Monocyte (primary cell): ENCODE results near the genes RTL1 and PPP2R5C.

- PRO-cap, 2 experiments, result no peak in any of the 2 experiments
These were observed 71.5 kb downstream of the RTL1 start for GRCh38 chr14:100831692-100832730.

GRCh38 chr14:100842575-100843416 lies 60.7 kb downstream of the RTL1 start:
- PRO-cap, 2 experiments, result no peak in any of the 2 experiments

GRCh38 chr14:100847695-100848273 lies 55.7 kb downstream of the RTL1 start:
- PRO-cap, 2 experiments, result no peak in any of the 2 experiments

DNA sequence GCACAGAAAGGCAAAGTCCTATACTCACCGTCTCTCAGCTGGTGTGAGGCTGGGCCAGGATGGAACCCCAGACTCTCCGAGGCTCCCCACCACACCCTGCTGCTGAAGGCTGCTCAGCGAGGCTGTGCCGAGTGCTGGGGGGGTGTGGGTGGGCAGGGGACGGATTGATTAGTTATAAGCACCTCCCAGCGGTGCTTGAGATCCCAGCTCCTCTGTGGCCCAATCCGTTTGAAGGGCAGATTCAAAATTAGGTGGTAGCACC lies at the start of gene RTL1:
TSS of gene RTL1 (minus strand) at position 146 of the 262 bp plus-strand sequence.
- PRO-cap, 2 experiments, result no peak in any of the 2 experiments

- PRO-cap, 2 experiments, result no peak in any of the 2 experiments
These were observed 83.4 kb upstream of the RTL1 start for GRCh38 chr14:100986961-100987280.

- PRO-cap, 2 experiments, result no peak in any of the 2 experiments
These were observed 174.1 kb upstream of the RTL1 start for GRCh38 chr14:101077430-101078237.

GRCh38 chr14:101201794-101202120 lies 298.2 kb upstream of the RTL1 start:
- PRO-cap, 2 experiments, result no peak in any of the 2 experiments

GRCh38 chr14:101359263-101359960 lies 402.1 kb upstream of the PPP2R5C start:
- PRO-cap, 2 experiments, result no peak in any of the 2 experiments

DNA sequence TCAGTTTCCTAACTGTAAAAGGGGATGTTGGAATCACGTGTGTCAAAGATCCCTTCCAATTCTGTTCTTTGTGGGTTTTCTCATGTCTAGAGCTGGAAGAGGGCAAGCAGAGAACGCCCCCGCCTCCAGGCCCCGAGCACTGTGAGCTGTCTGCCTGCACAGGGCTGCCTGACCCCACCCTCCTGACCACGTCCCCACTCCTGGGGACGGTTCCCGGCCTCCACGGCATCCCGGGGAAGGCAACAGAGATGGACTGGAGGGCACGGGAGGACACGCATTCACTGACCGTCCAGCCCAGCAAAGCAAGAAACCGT lies 287.7 kb upstream of the PPP2R5C start:
- PRO-cap, 2 experiments, result no peak in any of the 2 experiments

- PRO-cap, 2 experiments, result no peak in any of the 2 experiments
These were observed 225.8 kb upstream of the PPP2R5C start for GRCh38 chr14:101535669-101536174.

DNA sequence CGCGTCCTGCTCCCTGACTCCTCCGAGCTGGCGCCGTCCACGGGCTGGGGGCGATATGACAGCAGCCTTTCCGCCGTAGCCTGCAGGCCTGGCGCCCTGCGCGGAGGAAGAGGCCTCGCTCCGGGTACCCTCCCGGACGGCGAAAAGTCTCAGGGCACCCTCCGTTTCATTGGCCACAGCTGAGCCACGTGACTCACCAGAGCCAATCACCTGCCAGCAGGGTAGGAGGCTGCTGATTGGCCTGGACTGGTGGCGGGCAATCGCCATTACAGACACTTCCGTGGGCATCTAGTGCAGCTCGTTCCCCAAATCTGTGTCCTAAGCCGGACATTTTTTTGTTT lies 177.0 kb upstream of the PPP2R5C start:
- PRO-cap, 2 experiments, result no peak in any of the 2 experiments

GRCh38 chr14:101761564-101762647 lies at the start of gene PPP2R5C:
PPP2R5C (plus strand) TSS chr14:101761709.
- PRO-cap, 2 experiments, result peak in 2 of 2 experiments; most common plus-strand start chr14:101761774 (in 2)

DNA sequence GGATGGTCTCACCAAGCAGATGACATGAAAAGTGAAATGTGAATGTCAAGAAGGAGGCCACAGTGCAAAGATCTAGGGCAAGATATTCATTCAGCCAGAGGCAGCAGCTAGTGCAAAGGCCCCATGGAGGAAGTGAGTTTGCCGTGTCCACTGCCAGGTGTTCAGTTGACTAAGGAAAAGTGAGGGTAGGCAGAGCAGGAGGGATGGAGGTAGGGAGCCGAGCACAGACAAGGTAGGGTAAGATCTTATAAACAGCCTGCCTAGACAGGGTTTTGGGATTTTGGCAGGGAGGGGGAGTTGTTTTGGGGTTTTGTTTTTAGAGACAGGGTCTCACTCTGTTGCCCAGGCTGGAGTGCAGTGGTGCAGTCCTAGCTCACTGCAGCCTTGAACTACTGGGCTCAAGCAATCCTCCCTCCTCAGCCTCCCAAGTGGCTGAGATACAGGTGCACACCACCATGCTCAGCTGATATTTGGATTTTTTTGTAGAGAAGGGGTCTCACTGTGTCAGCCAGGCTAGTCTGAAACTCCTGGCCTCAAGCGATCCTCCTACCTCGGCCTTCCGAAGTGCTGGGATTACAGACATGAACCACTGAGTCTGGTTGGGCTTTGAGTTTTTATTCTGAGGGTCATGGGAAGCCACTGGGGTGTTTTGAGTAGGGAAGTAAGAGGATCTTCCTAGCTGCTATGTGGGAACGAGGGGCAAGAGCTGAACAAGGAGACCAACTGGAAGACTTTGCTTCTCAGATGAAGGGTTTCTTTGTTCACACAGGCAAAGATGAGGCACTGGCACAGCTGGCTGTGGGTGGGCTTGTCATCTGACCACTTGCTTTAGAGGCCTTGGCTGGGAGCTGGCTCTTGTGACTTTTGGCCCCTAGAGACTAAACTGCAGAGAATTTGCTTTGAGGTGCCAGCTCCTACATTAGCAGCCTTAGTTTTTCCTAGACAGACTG lies 12.2 kb downstream of the PPP2R5C start:
- PRO-cap, 2 experiments, result no peak in any of the 2 experiments

DNA sequence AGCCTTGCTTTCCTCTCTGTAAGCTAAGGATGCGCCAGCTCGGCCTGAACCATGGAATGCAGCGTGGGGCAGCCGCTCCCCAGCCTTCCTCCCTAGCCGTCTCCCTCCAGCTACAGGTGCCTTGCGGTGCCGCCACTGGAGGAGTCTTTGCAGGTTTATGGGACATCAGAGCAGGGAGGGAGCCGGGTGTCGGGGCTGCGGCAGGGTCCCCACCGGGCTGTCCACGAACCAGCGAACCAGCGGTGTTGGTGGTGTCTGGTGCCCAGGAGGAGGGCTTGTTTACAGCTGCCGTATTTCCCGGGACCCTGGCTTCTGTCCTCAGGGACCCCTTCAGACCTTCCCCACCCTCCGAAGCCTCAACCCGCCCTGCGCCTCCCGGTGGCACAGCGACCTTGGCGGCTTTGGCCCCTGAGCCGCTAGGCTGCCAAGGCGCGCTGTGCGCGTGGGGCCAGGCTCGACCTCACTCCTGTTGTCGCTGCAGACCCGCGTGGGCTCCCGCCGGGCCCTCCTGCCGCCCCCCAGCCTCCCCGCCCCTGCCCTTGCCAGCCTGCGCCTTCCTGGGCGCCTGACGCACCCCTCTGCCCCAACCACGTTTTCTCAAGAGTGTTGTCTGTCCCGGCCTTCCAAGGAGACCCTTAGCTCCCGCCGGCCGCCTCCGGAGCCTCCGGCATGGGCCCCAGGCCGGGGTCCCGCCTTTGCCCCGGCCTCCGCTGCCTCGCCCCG lies 19.6 kb downstream of the PPP2R5C start:
- PRO-cap, 2 experiments, result no peak in any of the 2 experiments

- PRO-cap, 2 experiments, result no peak in any of the 2 experiments
These were observed 50.5 kb downstream of the PPP2R5C start for GRCh38 chr14:101811787-101812648.

DNA sequence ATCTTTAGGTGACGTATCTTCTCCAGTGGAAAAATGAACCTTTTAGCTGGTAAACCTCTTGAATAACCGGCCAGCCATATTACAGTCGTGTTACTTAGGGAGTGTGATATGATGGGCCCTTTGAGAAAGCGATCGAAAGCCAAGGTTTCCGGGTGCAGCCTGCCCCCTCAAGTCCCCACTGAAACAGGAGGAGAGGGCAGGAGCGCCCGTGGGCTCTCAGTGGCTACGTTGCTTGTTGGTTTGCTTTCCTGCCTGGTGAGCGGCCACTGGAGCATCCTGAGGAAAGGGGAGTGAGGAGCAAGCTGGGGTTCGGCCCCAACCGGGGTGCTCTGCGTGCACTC lies 80.6 kb downstream of the PPP2R5C start:
- PRO-cap, 2 experiments, result no peak in any of the 2 experiments

DNA sequence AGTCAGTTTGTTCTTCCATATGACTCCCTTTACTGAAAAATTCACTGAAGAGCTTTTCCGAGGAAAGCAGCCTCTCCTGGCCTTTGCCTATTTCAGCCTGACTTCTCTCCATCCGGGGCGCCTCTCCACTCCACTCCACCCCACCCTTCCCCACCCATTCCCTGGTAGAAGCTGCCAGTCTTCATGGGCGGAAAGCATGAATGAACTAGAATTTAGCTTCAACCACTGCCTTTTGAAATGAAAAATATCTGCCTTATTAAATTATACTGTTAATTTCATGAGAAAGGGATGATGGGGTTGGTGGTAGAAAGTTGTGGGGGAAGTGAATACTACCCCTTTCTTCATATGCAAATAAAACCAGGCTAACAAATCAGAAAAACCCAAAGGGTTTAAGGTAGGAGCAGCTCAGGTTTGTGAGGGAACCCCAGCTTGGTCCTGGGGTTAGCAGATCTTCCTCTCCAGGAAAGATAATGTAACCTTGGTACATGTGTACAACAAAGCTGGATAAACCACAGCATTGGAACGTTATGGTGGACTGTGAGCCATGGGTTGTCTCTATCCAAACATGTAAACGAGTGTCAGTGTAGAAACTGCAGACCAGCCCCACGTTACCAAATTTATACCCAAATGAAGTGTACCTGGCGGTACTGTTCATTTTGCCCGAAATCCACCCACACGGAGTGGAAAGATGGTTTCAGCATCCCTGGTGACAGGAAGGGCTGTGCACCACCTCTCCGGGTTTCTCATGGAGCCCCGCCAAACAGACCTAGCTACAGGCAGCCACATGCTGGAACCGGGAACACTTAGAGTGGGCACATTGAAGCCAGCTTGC lies 84.0 kb downstream of the PPP2R5C start:
- PRO-cap, 2 experiments, result no peak in any of the 2 experiments

- PRO-cap, 2 experiments, result no peak in any of the 2 experiments
These were observed 76.3 kb upstream of the DYNC1H1 start for GRCh38 chr14:101887913-101888687.

GRCh38 chr14:102081464-102082307 lies 5.2 kb downstream of the HSP90AA1 start:
- PRO-cap, 2 experiments, result no peak in any of the 2 experiments

- PRO-cap, 2 experiments, result peak in 2 of 2 experiments; most common plus-strand start chr14:102140365 (in 1); most common minus-strand start chr14:102140127 (in 1)
These were observed 693 bp downstream of the WDR20 start for GRCh38 chr14:102140093-102141086.